Left ventricle myocardium (tissue), 1 donor: ENCODE measurements around a stretch of chr9.

DNA sequence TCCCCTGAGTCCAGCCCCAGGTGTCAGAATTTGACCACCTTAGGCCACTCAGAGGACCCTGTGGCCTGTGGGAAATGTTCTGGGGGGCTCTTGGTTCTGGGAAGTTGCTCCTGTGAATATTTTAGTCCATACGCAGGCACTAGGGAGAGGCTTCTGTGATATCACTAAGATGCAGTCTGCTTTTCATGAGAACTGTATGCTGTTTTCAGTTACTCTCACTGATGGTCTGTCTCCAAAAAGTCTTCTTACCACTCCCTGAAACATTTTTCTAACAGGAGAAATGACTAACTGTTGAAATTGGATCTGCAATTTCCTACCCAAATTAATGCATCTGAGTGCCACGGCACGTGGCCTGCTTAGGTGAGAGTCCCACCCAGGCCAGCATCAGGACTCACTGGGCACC lies 23.3 kb downstream of the ANGPTL2 start:
- PRO-cap = no peak

GRCh38 chr9:127199125-127199916 lies 65.3 kb upstream of the GARNL3 start:
- PRO-cap = no peak

DNA sequence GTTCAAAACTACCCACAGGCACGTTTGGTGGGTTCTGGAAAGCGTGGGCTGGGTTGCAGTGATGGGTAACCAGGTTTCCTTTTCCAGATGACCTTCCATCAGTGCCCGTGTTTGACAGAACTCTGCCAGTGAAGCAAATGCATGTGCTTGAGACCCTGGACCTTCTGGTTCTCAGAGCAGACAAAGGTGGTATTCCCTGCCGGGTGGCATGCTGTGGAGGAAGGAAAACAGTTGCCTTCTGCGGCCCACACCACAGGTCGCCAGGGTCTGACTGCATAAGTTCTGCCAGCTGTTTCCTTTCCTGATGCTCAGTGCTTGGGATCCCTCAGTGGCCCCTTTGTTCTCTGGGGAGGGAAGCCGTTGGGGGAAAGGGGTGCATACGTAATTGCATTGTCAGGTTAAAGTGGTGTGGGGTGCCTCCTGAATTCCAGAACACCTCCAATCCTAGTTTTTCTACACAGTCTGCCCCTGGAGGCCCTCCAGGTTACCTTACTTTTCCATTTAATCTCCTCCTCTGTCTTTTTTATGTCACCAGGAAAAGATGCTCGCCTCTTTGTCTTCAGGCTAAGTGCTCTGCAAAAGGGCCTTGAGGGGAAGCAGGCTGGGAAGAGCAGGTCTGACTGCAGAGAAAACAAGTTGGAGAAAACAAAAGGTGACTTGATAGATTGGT lies 43.1 kb upstream of the SLC2A8 start:
- PRO-cap = no peak

DNA sequence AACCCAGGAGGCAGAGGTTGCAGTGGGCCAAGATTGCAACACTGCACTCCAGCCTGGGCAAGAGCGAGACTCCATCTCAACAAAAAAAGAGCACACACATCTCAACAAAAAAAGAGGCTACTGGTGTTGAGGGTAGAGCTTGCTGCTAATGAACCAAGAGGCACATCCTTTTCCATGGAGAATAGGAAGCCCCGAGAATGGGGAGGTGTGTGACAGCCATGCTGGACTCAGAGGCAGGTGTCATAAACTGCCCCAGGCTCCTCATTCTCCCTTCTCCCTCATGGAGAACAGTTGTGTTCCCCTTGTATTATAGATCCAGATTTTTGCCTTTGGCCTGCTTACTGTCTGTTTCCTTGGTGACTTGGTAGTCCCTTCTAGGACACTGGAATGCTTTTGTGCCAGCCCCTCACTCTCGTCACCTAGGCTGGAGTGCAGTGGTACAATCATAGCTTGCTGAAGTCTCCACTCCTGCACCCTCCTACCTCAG lies 5.2 kb downstream of the RPL12 start:
- PRO-cap = no peak

GRCh38 chr9:127473415-127474379 lies 22.4 kb downstream of the LRSAM1 start:
- PRO-cap = bidirectional peak, plus-strand start at chr9:127474177, minus-strand start at chr9:127474066

DNA sequence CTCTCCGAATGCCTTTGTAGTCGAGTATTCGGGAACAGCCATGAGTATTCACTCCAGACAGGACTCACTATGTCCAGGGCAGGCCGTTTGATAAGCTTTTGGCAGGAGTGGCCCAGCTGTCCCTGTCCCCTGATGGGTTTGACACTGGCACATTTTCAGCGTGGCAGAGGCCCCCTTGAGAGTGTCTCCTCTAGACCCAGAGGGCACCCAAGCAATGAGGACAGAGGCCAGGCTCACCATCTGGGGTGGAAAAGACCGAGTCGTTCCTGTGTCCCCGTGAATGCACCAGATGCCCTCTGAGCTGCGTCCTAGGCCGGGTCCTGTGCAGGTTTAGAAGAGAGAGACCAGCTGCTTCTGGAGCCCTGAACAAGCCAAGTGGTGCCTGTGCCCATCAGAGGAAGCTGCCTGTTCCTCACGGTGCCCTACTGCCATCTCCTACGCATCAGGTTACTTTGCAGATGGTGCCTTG lies 42.3 kb downstream of the LRSAM1 start:
- PRO-cap = unidirectional peak, plus-strand start at position 193 of the sequence; unidirectional peak, plus-strand start at position 258 of the sequence; unidirectional peak, plus-strand start at position 288 of the sequence

DNA sequence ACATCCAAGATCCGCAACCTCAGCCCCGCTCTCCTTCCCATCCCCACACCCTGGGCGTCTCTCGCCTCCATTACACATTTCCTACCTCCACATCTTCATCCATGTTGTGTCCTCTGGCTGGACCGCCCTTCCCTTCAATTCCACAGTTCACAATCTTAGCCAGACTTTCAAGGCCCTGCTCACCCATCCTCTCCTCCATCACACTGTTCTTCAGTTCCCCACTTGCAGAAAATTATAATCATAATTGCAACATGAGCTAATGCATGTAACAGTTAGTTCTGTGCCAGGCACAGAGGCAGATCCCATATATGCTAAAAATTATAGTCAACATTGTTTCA lies 25.3 kb downstream of the NIBAN2 start:
- PRO-cap = no peak

DNA sequence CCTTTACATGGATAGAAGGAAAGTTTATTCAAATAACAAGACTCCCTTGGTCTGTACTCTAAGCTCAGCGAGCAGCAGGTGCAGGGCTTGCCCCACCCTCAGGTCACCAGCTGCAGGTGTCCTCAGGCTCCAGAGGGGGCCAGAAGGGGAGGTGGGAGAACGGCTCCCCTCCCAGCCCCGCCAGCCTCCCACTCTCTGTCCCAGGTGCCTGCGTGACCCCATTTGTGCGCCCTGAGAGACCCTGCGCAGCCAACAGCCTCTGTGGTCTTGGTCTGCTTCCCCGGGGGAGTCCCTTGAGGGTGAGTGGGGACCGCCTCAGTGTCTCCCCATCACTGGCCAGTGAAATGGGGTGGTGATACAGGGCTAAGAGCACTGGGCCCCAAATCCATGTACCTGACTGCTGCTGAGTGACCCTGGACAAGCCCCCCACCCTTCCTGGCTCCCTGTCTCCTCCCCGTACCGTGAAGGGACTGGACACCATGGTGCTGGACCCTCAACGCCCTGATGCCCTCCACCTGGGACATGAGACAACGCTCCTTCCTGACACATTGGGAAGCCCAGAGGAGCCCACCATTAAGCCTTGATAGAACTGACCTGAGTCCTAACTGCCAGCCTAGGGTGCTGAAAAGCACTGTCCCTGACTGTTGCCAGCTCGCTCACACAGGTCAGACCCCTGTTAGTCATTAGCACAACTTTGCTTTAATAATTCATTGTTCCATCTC lies 19.0 kb downstream of the NIBAN2 start:
- PRO-cap = no peak

DNA sequence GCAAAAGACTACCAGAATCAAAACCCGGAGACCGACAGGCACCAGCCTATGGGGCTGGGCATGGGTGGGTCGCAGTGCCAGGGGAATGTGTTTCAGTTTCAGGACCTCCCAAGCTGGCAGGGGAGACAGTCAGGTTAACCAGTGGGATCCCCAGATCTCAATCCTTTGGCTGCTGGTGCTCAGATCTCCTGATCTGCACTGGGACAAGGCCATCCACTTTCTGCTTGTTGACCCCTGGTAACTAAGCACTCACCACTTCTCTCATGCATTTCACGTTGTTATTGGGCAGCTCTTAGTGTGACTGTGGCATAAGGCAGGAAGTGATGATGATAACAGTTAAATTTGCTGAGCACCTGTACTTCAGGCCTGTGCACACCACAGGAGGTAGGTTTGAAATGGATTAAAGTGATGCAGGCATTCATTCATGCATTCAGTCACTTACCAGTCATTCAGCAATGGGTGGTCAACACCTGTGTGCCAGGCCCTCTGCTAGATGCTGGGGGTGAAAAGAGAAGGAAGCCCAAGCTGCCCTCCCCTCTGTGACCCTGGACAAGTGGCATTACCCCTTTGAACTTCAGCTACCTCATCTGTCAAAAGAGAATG lies 1.1 kb upstream of the NIBAN2 start:
- PRO-cap = no peak

DNA sequence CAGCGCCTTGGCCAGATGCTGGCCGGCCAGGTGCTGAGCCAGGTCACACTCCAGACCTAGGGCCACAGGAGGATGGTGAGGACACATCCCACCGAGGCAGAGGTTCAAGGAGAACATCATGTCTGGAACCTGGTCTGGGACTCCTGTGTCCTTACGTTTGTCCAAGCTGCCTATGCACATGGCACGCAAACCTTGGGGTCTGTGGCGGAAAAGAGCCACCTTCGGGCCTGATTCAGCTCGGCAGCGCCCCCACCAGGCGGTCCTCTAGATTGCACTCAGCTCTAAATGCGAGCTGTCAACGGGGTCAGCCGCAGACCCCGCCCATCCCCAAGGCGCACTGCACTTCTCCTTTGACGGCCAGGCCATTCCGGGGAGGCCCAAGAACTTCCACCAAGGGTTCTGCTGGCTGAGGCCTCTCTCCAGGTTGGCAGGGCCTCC lies 566 bp downstream of the TOR2A start:
- PRO-cap = unidirectional peak, plus-strand start at position 365 of the sequence

DNA sequence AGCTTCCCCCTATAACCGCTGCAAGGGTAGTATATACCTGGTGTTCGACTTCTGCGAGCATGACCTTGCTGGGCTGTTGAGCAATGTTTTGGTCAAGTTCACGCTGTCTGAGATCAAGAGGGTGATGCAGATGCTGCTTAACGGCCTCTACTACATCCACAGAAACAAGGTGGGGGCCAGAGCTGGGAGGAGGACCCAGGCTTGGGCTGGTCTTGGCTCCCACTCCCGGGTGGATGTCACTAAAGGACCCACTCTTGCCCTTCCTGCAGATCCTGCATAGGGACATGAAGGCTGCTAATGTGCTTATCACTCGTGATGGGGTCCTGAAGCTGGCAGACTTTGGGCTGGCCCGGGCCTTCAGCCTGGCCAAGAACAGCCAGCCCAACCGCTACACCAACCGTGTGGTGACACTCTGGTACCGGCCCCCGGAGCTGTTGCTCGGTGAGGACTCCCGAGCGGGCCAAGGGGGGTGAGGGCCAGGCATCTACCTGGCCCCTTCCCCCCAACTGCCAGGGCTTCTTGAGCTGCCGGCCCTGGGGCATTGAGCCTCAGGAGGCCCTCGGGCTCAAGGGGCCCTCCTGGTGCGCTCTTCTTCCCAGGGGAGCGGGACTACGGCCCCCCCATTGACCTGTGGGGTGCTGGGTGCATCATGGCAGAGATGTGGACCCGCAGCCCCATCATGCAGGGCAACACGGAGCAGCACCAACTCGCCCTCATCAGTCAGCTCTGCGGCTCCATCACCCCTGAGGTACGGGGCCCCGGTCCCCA lies 2.3 kb downstream of the CDK9 start:
- PRO-cap = no peak

DNA sequence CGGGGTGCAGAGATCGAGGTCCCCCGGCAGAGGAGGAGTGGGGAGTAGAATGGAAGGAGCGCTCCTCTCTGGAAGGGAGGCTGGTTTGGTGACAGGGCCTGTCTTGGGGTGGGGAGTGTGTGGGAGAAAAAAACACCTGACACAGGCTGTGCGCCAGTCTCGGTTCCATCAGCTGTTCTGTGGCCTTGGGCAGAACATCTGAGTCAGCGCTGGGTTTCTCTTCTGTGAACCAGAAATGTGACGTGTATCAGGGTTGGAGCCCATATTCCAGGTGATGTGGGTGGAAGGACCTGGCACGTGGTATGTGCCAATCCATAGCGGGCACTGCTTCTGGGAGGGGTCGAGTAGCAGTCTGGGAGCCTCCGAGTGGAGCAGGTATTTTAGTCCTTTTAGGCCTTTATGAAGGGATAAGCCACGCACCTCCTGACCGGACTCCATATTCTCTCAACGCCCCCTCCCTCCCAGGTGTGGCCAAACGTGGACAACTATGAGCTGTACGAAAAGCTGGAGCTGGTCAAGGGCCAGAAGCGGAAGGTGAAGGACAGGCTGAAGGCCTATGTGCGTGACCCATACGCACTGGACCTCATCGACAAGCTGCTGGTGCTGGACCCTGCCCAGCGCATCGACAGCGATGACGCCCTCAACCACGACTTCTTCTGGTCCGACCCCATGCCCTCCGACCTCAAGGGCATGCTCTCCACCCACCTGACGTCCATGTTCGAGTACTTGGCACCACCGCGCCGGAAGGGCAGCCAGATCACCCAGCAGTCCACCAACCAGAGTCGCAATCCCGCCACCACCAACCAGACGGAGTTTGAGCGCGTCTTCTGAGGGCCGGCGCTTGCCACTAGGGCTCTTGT lies 3.1 kb downstream of the CDK9 start:
- PRO-cap = no peak

DNA sequence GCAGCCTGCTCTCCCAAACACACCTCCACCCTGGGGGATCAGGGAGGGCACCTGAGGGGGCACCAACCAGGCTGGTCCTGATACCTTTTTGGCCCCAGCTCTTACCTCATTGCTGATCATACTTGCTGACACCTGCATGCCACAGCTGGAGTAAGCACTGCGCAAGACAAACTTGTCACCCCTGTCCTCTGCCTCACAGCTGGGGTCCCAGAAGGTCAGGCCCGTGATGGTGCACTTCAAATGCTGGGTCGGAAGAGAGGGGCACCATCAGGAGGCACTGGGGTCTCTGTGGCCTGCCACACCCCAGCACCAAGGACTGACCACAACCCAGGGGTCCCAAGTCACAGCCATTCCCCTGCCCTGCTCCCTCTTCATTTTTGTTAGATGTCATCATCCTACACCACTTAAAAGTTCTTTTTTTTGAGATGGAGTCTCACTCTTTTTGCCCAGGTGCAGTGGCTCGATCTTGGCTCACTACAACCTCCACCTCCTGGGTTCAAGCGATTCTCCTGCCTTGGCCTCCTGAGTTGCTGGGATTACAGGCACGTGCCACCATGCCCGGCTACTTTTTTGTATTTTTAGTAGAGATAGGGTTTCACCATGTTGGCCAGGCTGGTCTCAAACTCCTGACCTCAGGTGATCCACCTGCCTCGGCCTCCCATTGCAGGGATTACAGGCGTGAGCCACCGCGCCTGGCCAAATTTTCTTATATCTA lies 17.3 kb downstream of the FPGS start:
- PRO-cap = no peak

DNA sequence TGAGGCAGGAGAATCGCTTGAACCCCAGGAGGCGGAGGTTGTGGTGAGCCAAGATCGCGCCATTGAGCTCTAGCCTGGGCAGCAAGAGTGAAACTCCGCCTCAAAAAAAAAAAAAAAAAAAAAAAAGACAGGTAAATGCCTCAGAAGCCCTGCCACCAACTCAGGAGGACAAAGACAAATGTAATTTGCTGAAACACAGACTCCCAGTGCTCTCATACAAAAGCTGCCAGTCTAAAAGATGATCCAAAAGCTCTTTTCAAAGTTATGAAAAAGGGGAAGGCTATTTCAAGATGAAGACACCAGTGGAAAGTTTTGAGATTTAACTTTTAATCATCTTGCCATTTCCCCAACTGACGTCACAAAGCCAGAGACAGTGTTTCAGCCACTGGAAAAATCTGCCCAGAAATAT lies 21.0 kb downstream of the ENG start:
- PRO-cap = no peak

DNA sequence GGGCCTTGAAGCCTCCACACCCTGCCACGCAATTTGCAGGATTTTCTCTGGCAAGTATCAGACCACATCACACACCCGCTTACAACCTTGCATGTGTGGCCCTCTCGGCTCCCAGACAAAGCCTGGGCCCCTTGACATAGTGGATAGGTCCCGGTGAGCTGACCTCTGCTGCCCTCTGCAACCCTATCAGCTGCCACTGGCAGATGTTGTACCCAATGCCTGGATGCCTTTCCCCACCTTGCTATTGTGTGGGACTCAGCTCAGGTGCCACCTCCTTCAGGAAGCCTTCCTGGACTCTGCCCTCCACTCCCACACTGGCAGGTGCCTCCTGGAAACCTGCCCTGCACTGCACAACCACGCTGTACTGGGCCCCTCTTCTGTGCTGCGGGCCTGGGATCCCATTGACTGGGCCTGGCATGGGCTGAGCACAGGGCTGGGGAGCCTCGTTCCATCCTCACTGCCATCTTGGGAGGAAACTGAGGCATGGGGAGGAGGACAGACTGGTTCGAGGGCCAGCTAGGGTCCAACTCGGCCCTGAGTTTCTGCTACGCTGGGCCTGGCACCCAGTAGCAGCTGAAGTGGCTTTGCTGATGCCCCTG lies 1.5 kb downstream of the AK1 start:
- PRO-cap = no peak

GRCh38 chr9:127918220-127918647 lies 1.4 kb upstream of the ST6GALNAC4 start:
- PRO-cap = no peak

- PRO-cap = no peak
Measured at GRCh38 chr9:127926037-127926833, 4.3 kb downstream of the PIP5KL1 start.

DNA sequence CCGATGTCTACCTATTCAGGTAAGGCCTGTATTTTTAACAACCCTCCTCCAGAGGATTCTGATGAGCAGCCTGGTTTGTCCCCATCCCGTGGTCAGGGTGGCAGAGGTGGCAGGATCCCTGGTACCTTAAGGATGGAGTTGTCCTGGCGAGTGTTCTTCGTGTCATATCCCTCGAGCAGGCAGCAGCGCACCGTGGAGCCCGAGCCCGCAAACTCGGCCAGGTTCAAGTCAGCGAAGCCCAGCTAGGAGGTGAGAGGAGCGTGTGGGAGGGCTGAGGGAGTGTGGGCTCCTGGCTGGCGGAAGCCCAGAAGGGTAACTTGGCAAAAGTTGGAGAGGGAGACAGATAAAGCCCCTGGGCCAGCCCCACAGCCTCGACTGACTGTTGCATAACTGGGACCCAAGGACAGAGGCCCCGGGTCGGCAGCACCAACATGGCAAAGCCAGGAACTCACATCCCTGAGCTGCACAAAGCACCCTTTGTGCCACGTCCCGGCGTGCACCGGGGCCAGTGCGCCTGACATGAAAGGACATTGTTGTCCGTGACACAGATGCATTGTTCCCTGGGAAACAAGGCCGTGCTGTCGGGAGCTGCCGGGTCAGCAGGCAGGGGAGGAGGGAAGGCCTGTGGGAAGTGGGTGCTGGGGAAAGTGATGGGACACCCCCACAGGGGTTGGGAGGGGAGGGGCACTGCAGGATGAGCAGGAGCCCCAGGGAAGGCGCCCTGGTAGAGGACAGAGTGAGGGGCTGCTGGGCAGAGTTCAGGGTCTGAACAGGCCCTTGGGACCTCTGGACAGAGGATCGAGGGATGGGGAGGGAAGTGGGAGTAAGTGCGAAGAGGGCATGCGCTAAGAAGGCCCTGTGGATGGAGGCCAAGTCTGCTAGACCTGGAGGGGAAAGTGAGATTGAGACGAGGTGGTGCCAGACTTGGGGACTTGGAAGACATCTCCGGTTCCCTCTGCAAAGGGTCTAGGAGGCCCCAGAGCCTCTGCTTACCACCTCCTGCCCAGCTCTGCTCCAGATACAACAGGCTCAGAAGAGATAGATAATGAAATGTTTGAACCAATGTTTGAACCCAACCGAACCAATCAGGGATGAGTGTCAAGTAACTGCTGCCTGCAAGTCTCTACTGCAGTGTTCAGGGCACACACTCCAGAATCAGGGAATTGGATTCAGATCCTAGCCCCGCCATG lies 13.0 kb upstream of the DPM2 start:
- PRO-cap = bidirectional peak, plus-strand start at position 581 of the sequence, minus-strand start at position 450 of the sequence

DNA sequence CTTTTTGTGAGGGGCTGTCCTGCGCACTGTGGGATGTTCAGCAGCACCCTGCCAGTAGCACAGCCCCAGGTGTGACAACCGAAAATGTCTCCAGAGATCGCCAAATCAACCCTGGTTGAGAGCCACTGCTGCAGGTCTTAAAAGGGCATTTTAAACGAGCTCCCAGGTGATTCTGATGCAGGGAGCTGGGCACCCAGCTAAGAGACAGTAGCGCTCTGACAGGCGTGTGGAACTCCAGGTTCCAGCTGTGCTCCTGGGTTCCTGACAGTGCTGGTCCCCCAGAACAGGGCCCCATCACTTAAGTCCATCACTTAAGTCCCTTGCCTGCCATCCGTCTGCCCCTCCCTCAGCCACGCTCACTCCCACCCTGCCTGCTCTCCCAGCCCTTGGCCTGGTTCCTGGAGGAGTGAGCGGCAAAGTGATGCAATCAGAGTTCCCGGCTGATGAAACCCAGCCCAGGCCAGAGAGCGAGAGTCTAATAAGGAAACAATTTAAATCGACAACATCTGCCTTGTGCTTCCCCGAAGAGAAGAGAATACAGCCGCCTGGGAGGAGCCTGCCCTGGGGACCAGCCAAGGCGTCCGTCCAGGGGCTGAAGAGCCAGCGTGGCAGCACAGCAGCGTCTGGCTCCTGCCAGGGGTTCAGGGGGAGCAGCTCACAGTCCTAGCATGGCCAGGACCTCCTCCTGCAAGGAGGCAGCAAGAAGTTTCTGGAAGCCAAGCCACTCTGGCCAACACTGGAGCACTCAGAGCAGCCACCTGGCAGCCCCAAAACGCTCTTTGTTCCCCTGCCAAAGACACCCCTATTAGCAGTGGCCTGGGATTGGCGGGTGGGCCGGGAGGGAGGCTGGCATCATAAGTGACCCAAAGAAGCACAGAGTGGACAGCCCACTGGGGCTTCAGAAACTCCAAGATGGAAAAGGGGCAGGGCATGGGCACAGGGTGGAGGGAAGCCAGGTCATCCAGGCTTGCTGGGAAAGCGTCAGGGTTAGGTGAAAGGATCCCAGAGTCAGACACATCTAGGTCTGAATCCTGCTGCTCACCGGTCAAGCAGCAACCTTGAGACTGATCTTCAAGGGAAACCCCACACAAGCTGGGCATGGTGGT lies 15.2 kb downstream of the EEIG1 start:
- PRO-cap = bidirectional peak, plus-strand start at position 614 of the sequence, minus-strand start at position 452 of the sequence

GRCh38 chr9:127974917-127975238 lies 5.9 kb downstream of the EEIG1 start:
- PRO-cap = no peak